Psoas muscle (tissue), 2 donors: ENCODE results near the genes FABP7, HDDC2 and TRMT11.

DNA sequence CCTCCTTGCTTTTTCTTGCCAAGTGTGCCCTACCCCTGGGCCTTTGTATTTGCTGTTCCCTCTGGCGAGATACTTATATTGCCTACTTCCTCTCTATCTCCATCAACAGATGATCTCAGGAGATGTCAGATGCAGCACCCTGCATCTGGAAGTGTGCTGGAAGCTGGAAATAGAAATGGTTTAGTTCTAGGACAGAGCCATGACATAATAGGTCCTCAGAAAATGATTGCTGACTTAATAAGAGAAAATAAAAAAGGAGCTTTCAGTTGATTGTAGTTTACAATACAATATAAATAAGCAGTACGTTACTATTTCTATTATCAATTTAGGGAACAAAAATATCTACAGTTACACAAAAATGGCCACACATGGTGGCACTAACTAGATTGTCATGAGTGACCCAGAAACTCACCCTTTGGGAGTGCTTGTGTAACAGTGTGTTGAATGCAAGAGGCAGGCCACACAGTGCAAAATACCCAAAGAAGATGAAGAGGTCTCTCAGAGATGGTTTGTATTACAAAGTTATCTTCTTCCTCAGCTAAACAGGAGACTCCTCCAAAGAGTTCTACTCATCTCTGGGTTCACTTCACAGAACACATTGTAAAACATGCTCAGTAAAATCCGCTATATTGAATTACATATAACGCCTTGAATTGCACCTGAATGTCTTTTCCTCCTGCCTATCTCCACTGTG lies 5.6 kb downstream of the ASF1A start:
- PRO-cap, 2 experiments: no peak in any of the 2 experiments

- PRO-cap, 2 experiments: no peak in any of the 2 experiments
These were observed 119.1 kb downstream of the MAN1A1 start for GRCh38 chr6:119230203-119231077.

DNA sequence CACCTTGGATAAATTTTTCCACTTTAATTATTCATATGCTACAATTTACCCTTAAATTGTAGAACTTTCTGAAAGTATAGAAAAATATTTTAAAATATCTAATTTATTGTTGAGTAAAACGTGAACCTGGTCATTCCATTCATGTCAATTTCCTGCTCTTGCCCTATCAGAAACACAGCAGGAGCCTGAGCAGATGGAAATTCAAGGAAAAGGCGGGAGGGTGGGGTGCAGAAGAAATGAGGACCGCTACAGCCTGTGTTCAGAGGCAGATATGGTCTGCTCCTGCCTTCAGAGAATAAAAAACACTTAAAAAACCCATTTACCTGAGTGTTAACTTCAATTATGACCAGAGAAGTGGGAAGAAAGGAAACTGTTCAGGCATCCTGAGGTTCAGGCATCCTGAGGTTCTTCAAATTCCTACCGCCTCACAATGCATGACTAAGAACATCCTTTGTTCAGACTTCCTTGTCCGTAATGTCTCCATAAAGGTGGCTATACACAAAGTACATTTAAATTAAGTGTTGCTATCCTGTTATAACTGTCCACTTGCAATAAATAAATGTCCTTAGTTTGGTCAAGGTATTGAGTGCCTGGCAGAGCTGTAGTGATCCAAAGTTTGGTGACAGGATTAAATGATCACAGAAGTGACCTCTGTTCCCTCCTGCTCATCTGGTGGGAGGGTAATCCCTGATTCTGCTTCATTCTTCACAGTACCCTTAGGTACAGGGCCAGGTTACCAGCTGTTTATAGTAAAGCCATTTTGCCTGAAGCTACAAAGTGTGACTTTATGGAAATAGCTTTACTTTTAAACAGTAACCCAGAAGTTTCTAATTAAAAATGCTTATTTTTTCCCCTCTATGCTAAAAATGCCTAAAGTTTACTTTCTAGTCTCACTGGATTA lies 109.1 kb downstream of the MAN1A1 start:
- PRO-cap, 2 experiments: no peak in any of the 2 experiments

- PRO-cap, 2 experiments: no peak in any of the 2 experiments
These were observed 38.8 kb downstream of the MAN1A1 start for GRCh38 chr6:119310269-119311620.

DNA sequence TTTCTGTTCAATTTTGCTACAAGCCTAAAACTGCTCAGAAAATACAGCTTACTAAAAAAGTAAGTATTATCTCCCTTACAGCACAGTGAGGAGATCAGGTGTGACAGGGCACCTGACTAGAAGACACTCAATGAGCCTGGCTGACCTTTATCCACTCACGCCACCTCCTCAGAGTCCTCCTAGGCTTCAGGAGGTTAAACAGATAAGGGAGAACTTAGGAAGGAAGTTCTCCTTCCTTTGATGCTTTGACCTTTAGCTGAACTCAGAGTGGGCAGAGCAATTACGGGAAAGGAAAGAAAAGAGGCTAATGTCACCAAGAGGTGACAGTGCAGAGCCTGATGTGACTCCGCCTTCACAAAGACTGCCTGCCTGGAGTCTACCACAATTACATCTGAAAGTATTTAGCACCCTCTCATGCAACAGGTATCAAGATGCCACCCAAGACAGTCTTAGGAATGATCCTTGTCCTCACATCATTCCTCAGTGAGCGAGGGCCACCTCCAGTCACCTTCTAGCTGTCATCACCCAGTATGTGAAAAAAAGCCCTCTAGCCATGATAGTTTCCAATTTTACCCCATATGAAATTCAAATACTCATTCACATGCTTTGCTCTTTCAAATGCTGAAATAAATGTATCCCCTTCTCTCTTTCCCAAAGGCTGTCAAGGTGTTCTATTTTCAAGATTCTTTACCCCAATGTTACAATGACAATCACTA lies 36.6 kb downstream of the MAN1A1 start:
- PRO-cap, 2 experiments: no peak in any of the 2 experiments

GRCh38 chr6:119348027-119348243 lies 1.6 kb downstream of the MAN1A1 start:
- PRO-cap, 2 experiments: no peak in any of the 2 experiments

DNA sequence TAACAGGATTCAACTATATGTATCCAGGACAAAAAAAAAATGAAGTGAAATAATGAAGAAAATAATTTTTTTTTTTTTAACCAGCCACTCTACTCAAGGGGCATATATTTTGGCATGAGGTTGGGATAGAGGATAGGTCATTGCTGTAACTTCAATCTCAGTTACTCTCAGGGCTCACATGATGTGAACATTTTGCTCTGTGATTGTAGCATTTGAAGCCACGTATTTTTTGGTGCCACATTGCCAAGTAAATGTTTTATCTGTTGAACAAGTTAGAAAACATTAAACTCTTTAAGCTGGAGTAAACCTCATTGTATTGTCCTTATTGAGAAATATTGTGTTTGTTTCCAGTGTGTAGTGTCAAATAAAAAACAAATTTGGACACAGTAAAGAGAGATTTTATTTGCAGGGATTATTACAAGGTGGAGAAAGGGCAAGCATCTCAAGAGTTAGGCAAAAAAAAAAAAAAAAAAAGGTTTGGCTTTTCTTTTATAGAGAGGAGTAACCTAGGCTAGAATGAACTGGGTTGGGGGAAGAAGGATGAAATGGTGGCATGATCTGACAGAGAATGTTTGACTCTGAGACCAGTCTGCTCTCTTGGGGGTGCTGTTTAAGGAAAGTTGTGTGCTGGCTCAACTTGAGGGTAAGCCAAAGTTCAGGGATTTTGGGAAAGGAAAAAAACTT lies 23.4 kb upstream of the MAN1A1 start:
- PRO-cap, 2 experiments: no peak in any of the 2 experiments

DNA sequence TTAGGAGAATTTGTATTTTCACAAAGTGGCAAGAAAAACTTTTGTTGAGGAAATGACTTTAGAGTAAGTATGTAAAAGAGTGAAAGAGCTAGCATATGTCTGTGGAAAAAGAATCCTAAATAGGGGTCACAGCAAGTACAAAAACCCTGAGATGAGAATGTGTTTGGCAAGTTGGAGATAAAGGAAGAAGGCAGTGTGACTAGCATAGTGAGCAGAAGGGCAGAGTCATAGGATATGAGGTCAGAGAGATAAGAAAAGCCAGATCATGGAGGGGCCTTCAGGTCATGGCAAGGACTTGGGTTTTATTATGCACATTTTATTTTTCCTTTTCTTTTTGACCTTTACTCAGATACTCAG lies 138.0 kb downstream of the GJA1 start:
- PRO-cap, 2 experiments: no peak in any of the 2 experiments

- PRO-cap, 2 experiments: no peak in any of the 2 experiments
These were observed 1.1 kb downstream of the SERINC1 start for GRCh38 chr6:122470382-122470958.

GRCh38 chr6:122779331-122780135 lies at the start of gene FABP7:
Gene FABP7, plus strand, starts transcription at chr6:122779716.
- PRO-cap, 2 experiments: no peak in any of the 2 experiments

DNA sequence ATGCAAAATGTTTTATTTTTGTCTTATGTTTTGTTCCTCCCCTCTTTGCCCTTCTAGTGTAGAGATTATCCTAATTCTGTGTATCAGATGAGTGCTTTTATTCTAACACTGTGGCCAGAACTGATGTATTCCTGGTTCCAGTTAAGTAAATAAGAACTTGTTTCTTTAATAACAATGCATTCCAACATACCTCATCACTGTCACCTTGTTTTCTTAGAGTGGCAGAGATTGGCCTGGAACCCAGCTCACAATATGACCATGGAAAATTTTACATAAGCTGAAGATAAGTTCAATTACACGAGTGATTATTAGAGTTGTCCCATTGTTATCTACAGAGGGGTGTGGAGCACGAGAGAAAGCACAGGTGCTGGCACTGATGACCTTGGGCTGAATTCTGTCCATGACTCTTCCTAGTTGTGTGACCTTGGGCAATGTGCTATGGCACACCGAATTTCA lies 194.9 kb downstream of the TRDN start:
- PRO-cap, 2 experiments: no peak in any of the 2 experiments

DNA sequence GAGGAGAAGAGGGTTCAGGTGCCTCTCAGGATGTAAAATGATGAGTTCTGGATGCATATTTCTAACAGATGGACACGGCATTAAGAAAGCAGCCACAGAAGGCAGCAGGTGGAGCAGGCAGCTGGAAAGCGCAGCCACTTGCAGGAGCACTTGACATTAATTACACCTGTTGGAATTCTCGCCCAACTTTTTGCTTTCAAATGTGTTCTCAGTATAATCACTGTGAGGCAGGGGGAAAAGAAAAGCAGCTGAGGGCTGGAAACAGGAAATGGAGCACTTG lies 164.2 kb downstream of the NKAIN2 start:
- PRO-cap, 2 experiments: no peak in any of the 2 experiments

GRCh38 chr6:124244340-124244786 lies 440.7 kb downstream of the NKAIN2 start:
- PRO-cap, 2 experiments: no peak in any of the 2 experiments

DNA sequence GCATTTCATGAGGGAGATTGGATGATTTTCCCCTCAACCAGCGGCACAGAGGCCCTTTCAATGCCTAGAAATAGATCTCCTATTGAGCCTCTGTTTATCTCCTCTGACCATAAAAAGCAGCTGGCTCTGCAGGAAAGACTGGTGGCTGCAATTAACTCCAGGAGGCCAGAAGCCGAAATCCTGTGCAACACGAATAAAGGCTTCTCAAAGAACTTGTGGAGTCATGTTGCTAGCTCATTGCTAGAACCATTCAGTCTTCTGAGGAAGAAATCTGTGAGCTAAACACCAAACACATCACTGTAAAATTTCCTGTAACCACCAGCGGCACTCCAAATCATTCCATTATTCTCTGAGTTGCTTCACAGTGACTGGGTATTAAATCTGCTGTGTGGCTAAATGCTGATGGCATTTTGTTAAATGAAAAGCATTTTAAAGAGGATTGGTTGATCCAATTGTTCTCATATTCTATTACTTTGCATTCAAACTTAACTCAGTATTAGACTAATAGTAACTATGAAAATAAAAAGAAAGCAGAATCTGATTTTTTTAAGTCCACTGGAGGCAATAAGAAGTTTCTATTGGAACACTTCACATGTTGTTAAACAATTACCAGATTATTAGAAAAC lies 49.0 kb upstream of the TPD52L1 start:
- PRO-cap, 2 experiments: no peak in any of the 2 experiments

DNA sequence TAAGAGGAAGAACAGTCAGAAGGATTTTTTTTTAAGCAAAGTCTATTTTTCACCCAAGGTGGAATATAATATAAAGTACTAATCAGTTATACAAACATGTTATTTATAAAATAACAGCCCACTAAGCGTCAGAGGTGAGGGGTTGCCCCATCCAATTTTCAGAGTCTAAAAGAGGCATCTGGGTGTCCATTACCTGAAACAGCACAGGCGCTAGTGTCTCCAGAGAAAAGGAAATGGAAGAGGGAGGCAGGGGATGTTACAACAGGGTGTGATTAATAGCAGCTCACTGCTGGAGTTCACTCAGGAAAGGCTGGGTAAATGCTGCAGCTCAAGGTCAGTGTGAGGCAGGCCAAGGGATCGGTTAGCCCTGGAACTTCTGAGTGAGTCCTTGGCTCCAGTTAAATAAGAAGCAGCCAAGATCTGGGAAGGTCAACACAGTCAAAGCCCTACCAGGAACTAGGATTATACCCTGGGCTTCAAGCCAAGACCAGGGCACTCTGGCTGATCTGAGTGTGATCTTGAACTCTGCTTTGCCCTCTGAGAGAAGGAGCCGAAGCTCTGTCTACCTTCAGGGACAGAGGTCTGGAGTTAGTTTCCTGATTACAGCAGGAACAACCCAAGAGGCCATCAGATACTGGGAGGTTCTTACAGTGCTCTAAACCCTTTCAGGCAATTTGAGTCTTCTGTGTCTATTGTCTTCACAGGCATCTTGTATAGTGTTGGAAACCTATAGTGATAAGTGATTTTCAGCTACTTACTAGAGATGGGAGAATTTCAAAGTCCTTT lies 44.2 kb downstream of the TPD52L1 start:
- PRO-cap, 2 experiments: no peak in any of the 2 experiments

DNA sequence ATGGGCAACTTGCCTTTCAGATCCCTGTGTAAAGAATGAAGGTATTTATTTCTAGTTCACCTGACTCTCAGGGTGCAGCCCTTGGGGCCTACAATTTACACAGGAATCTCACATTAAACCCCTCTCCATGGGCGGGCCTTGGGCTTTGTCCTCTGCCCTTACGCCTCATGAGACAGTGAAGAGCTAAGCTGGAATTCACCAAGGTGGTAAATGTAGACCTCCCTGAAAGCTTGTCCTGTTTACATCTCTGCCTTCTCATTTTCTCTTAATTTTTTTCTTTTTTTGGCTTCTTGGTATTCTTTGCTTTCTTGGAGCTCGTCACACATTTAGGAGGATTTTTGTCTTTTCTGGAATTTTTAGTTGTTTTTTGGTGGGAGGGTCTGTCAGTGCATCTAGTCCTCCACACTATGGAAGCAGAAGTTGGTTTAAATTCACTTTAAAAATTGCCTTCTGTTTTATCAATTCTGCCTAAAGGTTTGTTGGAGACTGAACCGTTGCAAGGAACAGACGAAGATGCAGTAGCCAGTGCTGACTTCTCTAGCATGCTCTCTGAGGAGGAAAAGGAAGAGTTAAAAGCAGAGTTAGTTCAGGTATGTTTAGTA lies 66.1 kb downstream of the TPD52L1 start:
- PRO-cap, 2 experiments: no peak in any of the 2 experiments

DNA sequence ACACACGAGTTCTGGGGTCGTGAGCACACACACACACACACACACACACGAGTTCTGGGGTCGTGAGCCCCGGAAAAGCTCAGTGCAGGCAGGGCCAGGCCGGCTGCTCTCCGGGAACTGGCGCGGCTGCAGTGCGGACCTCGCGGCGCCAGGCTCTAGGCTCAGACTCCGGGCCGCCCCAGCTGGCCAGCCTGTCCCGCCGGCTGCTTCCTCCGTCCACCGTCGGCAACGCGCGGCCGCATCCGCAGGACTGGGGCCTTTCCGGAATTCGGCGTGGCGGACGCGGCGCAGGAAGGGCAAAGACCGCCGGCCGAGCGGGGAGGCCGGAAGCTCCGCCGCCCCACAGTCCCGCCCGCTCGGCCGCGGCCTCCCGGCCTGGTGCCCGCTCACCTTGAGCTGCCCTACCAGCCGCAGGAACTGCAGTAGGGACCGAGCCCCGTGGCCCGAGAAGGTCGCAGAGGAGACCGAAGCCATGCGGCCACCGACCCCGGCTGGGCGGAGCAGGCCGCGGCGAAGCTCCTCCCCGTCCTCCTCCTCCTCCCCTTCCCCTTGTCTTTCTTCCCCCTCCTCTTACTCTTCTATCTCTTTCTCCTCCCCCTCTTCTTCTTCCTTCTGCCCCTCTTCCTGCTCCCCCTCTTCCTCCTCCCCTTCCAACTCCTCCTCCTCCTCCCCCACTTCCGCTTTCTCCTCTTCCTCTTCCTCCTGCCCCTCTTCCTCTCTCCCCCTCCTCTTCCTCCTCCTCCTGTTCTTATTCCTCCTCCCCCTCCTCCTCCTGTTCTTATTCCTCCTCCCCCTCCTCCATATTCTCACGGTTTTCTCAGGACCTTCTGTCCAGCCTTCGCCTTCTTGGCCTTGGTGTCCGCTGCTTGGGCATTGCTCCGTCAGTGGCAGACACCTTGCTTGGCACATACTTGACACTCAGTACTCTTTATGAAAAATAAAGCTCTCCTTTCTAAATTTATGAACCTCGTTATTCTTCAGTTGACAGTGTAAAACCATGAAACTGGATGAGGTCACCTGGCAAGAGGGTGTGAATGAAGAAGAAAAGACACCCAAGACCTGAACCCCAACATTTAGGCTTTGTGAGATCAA lies at the start of gene HDDC2:
Gene HDDC2, minus strand, starts transcription at position 509 of the 1,092 bp plus-strand sequence.
- PRO-cap, 2 experiments: peak in 2 of 2 experiments; most common plus-strand start position 299 of the sequence (in 2); most common minus-strand start position 377 of the sequence (in 2)

GRCh38 chr6:125534255-125534976 lies 215.0 kb upstream of the HEY2 start:
- PRO-cap, 2 experiments: no peak in any of the 2 experiments

- PRO-cap, 2 experiments: no peak in any of the 2 experiments
These were observed 3.9 kb downstream of the HEY2 start for GRCh38 chr6:125753141-125753897.

DNA sequence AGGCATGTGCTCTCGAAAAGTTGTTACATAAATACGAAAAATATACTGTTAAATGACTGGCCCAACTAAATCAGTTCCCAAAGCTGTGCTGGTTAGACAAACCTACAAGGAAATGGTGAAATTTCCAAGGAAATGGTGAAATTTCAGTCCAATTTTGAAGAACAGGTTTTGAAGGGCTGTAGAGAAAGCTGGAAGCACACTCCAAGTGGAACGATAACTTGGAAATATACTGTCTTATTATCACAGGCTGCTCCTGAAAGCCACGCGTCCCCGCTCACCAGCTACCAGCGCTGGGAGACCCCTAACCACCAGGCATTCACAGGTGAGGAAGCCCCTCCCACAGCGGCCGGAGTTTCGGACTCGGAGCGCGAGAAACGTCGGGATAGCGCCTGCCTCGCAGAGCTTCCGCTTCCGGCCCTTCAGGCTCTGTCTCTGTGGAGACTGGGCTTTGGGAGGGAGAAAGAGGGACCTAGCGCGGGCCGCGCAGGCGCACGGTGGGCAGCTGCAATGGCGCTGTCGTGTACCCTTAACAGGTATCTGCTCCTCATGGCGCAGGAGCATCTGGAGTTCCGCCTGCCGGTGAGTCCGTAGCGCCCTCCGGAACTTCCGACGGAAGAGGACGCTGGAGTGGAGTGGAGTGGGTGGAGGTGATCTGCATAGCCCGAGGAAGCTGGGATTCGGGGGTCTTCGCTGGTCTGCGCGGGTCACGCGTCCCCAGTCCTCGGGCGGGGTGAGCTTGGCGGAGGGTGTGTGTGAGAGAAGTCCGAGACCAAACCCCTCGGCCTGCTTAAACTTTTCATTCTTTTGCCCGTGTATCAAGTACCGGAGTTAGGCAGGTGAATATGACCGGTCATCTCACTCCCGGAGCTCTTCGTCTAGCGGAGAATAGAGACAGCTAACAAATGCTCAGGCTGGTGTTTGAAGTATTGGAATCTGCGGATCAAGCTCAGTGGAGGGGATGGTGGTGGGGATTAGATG lies at the start of gene TRMT11:
Gene TRMT11, plus strand, starts transcription at position 497 of the 978 bp plus-strand sequence.
- PRO-cap, 2 experiments: peak in 2 of 2 experiments; most common plus-strand start position 422 of the sequence (in 2); most common minus-strand start position 434 of the sequence (in 2)